ENCODE results near the genes EXOC4 and AGBL3.

DNA sequence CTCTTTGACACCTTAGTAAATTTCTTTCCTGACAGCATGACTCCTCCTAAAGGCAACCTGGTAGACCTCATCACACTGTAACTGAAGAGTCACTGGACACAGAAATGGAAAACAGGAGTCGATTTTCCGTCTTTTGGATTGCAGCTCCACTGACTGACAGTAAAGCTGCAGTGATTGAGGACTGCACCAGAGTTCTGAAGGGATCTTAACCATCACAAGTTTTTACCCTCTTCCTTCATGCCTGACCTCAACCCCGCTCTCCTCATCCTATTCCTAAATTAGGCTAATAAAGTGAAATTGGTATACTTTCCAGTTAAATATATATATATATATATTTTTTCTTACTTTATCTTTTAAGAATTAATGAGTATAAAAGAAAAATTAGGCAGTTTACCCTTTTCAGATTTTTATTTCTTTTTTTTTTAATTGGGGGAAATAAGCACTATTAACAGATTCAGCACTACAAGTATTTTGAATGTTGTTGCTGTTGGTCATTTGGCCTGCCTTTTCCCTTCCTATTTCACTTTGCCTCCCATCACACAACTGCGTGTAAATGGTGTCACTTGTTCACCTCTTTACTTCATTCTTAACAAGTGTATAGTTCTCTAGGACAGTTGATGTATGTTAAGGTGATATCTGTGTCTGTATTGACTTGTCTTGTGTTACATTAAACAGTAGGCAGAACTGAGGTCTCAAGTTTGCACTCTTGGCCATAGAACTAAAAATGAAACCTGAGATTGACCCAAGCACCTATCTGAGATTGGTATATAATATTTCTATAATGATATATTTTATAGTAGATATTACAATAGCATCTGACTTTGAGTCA lies 68.6 kb downstream of the PODXL start:
- RAMPAGE, long total RNA = no peak
- RRBS = no CpG with 5 or more reads among the region's 4 CpGs
PRO-cap:
- standard = no peak
- CoPRO, capped RNA only, 2 experiments = no peak in any of the 2 experiments
- CoPRO, capped and uncapped RNA, 2 experiments = no peak in any of the 2 experiments
- CoPRO, uncapped RNA only, 2 experiments = peak in 2 of 2 experiments; most common plus-strand start position 80 of the sequence (in 1)
CAGE:
- cytosol, long polyA plus RNA = no peak
- long polyA plus RNA = no peak
- nucleolus, long total RNA = no peak
- nucleus, long polyA plus RNA = no peak

DNA sequence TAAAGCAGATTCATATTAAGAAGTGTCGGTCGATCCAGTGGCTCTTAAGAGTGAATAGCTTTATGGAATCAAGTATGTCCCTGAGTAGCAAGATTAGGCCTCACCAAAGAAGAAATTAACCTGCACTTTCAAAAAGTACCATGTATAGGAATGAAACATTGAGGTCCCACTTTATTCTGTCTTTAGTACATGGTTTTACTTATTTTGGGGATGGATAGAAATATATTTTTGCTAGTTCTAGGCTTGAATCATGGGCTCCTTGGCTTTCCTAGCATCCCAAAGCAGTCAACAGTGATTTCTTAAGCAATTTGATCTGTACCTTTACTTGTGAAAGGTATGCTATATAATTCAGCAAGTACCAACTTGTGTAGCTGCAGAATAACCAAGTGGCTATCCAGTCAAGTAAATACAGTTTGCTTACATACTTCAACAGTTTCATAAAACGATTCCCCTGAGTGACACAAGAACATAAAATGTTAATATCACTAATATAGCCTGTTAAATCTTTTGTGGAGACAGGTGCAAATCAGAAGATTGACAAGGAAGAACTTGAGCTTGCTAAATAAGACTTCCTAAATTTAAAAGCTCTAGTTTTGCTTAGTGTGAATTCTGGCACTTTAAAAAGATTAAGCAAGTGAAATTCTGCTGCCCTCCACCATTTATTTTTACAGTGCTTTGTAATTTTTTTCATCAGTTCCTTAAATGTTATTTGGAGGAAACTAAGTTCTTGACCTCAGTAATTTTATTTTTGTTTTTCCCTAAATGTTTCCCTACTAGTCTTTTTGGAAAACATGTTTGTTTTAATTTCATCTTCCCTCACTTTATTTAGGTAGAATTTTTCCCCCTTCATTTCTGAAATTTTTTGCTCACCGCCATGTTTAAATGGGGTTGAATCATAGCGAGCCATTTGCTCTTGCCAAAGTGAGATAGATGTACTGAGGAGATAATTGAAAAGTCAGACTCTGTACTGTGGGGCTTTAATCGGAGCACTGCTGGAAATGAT lies 67.1 kb downstream of the PODXL start:
- RAMPAGE, long total RNA = no peak
- RRBS = no CpG with 5 or more reads among the region's 6 CpGs
PRO-cap:
- standard = no peak
- CoPRO, capped RNA only, 2 experiments = no peak in any of the 2 experiments
- CoPRO, capped and uncapped RNA, 2 experiments = no peak in any of the 2 experiments
- CoPRO, uncapped RNA only, 2 experiments = peak in 2 of 2 experiments; most common plus-strand start position 291 of the sequence (in 1)
CAGE:
- cytosol, long polyA plus RNA = no peak
- long polyA plus RNA = no peak
- nucleolus, long total RNA = no peak
- nucleus, long polyA plus RNA = no peak

DNA sequence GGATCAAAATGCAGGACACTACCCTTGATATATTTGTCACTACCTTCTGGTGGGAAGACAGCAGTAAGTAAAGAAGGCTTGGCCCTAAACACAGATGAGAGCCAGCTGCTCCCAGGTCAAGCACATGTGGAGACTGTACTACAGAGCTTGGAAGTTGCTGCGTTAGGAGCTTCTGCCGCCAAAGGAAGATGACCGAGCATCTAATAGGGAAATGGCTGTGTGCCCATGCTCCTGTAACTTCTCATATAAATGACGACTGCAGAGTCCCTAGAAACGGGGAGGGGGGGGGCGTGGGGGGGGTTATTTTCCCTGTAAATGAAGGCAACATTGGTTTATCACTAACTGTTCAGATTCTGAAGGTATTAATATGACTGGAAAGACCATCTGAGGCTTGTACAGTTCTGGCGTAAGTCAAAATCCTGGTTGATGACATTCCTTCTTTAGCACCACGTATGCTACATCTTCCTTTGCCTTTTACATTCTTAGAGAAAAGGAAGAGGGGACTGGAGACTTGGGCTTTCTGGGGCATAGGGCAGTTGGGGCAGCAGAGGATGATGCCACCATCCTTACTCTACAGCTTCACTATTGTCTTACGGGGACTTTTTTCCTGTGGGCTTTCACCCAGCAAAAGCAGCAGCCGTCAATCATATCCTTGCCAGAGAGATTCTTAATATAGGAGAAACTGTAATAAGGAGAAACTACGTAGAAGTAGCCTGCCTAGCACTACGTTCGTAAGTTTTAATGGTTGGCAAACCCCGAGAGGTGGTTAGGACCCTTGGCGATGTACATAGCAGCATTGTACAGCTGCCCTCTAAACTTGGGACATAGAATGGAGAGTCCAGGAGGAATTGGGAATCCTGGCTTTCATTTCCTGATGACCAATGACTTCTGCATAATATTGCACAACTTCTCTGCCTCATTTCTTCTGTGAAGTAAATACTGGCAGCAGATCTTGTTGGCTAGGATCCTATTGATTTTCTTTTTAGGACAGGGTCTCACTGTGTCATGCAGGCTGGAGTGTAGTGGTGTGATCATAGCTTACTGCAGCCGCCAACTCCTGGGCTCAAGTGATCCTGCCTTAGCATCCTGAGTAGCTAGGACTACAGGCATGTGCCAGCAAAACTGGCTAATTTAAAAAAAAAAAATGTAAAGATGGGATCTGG lies 58.5 kb downstream of the PODXL start:
- RAMPAGE, long total RNA = no peak
- RRBS = no CpG with 5 or more reads among the region's 16 CpGs
PRO-cap:
- standard = no peak
- CoPRO, capped RNA only, 2 experiments = no peak in any of the 2 experiments
- CoPRO, capped and uncapped RNA, 2 experiments = no peak in any of the 2 experiments
- CoPRO, uncapped RNA only, 2 experiments = peak in 2 of 2 experiments; most common plus-strand start position 32 of the sequence (in 1); most common minus-strand start position 245 of the sequence (in 1)
CAGE:
- cytosol, long polyA plus RNA = no peak
- long polyA plus RNA = no peak
- nucleolus, long total RNA = no peak
- nucleus, long polyA plus RNA = no peak

DNA sequence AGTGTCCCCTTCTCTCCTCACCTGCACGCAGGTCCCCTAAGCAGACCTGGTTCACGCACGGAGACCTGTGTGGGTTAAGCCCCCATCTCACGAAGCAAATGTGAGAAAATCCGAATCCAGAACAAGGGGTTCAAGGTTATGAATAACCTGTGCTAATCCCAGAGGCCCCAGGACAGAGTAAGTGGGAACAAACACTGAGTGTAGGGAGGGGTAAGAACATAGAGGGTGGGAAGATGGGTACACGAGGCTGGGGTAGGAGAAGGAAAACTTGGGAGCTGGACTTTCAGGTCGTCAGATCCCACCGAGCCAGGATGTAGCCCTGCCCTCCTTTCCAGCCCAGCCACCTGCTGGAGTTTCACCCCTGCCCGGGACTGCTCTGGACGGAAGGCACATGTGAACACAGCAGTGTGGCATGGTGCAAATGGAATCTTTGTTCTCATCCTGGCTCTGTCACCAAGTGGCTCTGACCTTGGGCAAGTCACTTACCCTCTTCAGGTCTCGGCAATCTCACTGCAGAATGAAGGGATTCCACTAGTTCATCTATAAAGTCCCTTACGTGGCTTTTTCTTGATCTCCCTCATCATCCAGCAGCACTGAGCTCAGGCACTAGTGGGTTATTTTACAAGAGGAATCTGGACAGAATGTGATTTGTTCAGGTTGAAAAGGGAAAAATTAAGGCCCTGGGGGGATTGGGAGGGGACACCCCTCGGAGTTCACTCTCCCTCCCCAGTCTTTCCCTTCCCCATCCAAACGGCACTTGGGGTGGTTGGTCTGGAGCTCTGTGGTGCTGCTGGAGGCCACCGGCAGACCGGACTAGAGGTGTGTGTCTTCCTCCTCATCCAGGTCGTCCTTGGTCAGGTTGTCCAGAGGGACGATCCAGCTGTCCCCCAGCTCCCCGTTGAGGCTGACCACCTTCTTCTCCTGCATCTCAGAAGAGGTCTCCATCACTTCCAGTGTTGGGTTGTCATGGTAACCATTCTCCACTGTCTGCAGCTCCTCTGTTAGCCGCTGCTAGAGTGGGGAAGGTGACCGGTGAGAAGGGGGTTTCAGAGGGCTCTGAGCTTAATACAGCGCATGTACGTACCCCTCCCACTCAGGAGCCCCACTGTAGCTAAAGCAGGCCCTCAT lies 52.6 kb downstream of the PODXL start:
- RAMPAGE, long total RNA = no peak
- RRBS = no CpG with 5 or more reads among the region's 23 CpGs
PRO-cap:
- standard = no peak
- CoPRO, capped RNA only, 2 experiments = no peak in any of the 2 experiments
- CoPRO, capped and uncapped RNA, 2 experiments = peak in 2 of 2 experiments; most common plus-strand start position 489 of the sequence (in 1); most common minus-strand start position 493 of the sequence (in 1)
- CoPRO, uncapped RNA only, 2 experiments = peak in 2 of 2 experiments; most common plus-strand start position 85 of the sequence (in 1)
CAGE:
- cytosol, long polyA plus RNA = no peak
- long polyA plus RNA = no peak
- nucleolus, long total RNA = no peak
- nucleus, long polyA plus RNA = no peak

- RAMPAGE, long total RNA = no peak
- RRBS = no CpG with 5 or more reads among the region's 9 CpGs
PRO-cap:
- standard = no peak
- CoPRO, capped RNA only, 2 experiments = no peak in any of the 2 experiments
- CoPRO, capped and uncapped RNA, 2 experiments = no peak in any of the 2 experiments
- CoPRO, uncapped RNA only, 2 experiments = no peak in any of the 2 experiments
CAGE:
- cytosol, long polyA plus RNA = no peak
- long polyA plus RNA = no peak
- nucleolus, long total RNA = no peak
- nucleus, long polyA plus RNA = no peak
These were observed 157.7 kb upstream of the PLXNA4 start for GRCh38 chr7:132734069-132734325.

DNA sequence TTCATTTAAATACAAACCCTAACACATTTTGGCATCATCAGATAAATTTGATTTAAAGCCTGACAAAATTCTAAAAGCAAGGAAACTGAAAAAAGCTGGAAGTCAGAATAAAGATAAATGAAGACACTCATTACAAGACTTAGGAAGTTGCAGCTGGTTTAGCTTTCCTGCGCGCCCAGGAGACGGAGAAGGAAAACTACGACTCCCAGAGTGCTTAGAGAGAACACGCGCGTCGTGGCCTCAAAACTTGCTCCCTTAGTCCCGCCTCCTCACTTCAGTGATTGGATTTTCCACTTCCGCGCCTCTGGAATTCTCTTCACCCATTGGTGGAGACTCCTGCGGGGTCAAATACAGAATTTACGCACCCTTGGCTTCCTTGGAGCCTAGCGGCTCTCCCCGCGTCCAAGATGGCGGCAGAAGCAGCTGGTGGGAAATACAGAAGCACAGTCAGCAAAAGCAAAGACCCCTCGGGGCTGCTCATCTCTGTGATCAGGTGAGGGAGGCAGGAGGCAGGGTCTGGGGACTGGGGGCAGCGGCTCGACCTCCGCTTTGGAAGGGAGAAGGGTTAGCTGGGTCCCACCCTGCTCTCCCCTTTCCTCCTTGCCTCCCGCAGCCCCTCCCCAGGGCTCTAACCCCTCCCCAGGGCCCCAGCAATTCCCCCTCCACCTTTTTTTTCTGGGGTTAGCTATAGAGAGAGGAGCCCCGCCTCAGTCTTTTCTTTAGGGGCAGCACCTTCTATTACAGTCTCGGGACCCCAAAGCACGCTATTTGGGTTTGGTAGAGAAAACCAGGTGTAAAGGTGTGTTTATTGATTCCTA lies at the start of gene EXOC4:
EXOC4 (plus strand) TSS at position 384 of the 818 bp plus-strand sequence.
- RAMPAGE, long total RNA = start-site peak on the plus strand centred at position 398 of the sequence, 26 bp wide, 1,379 and 1,194 reads in 2 replicates
- RRBS = no CpG with 5 or more reads among the region's 25 CpGs
PRO-cap:
- standard = bidirectional peak, plus-strand start at position 405 of the sequence, minus-strand start at position 191 of the sequence; bidirectional peak, plus-strand start at position 674 of the sequence, minus-strand start at position 630 of the sequence
- CoPRO, capped RNA only, 2 experiments = peak in 2 of 2 experiments; most common plus-strand start position 379 of the sequence (in 2); most common minus-strand start position 200 of the sequence (in 2)
- CoPRO, capped and uncapped RNA, 2 experiments = peak in 2 of 2 experiments; most common plus-strand start position 384 of the sequence (in 1); most common minus-strand start position 187 of the sequence (in 2)
- CoPRO, uncapped RNA only, 2 experiments = peak in 2 of 2 experiments; most common plus-strand start position 399 of the sequence (in 2); most common minus-strand start position 96 of the sequence (in 1)
CAGE:
- cytosol, long polyA plus RNA = start-site peak on the plus strand centred at position 395 of the sequence, 22 bp wide, 515 and 334 reads in 2 replicates
- long polyA plus RNA = start-site peak on the plus strand centred at position 404 of the sequence, 14 bp wide, 118 and 109 reads in 2 replicates
- nucleolus, long total RNA = no peak
- nucleus, long polyA plus RNA = start-site peak on the plus strand centred at position 399 of the sequence, 14 bp wide, 142 and 121 reads in 2 replicates

GRCh38 chr7:133657536-133658113 lies 404.7 kb downstream of the EXOC4 start:
- RAMPAGE, long total RNA = no peak
- RRBS = no CpG with 5 or more reads among the region's 3 CpGs
PRO-cap:
- standard = no peak
- CoPRO, capped RNA only, 2 experiments = no peak in any of the 2 experiments
- CoPRO, capped and uncapped RNA, 2 experiments = no peak in any of the 2 experiments
- CoPRO, uncapped RNA only, 2 experiments = no peak in any of the 2 experiments
CAGE:
- cytosol, long polyA plus RNA = no peak
- long polyA plus RNA = no peak
- nucleolus, long total RNA = no peak
- nucleus, long polyA plus RNA = no peak

DNA sequence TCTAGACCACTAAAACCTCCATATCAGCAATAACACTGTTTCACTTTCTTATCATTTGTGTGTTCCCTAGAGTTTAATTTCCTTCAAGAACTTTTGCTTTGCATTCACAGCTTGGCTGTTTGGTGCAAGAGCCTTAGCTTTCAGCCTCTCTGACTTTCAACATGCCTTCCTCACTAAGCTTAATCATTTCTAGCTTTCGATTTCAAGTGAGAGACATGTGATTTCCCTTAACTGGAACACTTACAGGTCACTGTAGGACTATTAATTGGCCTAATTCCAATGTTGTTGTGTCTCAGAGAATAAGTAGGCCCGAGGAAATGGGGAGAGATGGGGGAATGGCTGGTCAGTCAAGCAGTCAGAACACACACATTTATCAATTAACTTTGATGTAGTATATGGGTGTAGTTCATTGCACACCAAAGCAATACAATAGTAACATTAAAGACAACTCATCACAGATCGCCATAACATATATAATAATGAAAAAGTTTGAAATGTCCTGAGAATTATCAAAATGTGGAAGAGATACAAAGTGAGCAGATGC lies 10.6 kb upstream of the BPGM start:
- RAMPAGE, long total RNA = no peak
- RRBS = no CpG with 5 or more reads among the region's 3 CpGs
PRO-cap:
- standard = no peak
- CoPRO, capped RNA only, 2 experiments = no peak in any of the 2 experiments
- CoPRO, capped and uncapped RNA, 2 experiments = no peak in any of the 2 experiments
- CoPRO, uncapped RNA only, 2 experiments = no peak in any of the 2 experiments
CAGE:
- cytosol, long polyA plus RNA = no peak
- long polyA plus RNA = no peak
- nucleolus, long total RNA = no peak
- nucleus, long polyA plus RNA = no peak

GRCh38 chr7:134645537-134645797 lies 1.2 kb upstream of the BPGM start:
- RAMPAGE, long total RNA = no peak
- RRBS = no CpG with 5 or more reads among the region's 4 CpGs
PRO-cap:
- standard = no peak
- CoPRO, capped RNA only, 2 experiments = no peak in any of the 2 experiments
- CoPRO, capped and uncapped RNA, 2 experiments = no peak in any of the 2 experiments
- CoPRO, uncapped RNA only, 2 experiments = no peak in any of the 2 experiments
CAGE:
- cytosol, long polyA plus RNA = no peak
- long polyA plus RNA = no peak
- nucleolus, long total RNA = no peak
- nucleus, long polyA plus RNA = no peak

GRCh38 chr7:134782547-134782817 lies 3.0 kb downstream of the CALD1 start:
- RAMPAGE, long total RNA = no peak
- RRBS = no CpG with 5 or more reads among the region's 4 CpGs
PRO-cap:
- standard = no peak
- CoPRO, capped RNA only, 2 experiments = no peak in any of the 2 experiments
- CoPRO, capped and uncapped RNA, 2 experiments = no peak in any of the 2 experiments
- CoPRO, uncapped RNA only, 2 experiments = no peak in any of the 2 experiments
CAGE:
- cytosol, long polyA plus RNA = no peak
- long polyA plus RNA = no peak
- nucleolus, long total RNA = no peak
- nucleus, long polyA plus RNA = no peak

DNA sequence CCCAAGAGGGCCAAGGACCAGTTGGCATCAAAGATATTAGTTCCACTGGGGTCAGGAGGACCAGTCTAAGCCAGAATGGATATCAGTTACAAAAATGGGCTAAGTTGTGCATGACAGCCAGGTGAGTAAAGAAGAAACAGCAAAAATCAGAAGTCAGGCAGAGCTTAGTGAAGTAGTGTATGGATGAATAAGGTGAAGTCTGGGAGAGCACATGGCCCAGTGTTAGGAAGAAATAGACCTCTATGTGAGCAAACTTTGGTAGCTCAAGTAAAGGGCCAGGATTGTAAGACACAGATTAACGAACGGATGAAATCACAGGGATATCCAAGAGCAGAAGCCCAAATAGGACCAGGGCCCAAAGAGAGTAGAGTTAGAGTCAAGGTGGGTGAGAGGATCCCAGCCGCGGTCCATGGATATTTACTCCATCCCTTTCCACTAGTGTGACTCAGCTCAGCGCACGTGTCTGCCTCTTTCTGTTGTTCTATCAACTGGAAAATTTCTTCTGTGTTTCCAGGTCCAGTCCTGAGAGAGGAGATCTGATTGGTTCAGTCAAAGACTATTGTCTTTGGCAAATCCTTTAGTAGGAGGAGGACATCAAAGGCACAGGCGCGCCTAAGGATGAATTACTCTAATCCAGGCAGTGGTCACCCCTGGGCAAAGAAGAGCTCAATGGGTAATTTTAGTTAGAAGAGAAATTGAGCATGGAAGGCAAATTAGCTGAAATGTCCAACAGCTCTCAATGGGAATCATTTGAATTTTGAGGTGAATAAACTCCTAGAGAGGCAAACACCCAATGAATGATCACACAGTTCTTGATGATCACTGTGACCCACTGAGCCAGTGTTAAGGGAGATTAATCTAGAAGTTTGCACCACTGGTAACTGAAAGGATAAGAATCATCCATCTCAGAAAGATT lies 5.2 kb downstream of the CALD1 start:
- RAMPAGE, long total RNA = no peak
- RRBS = no CpG with 5 or more reads among the region's 8 CpGs
PRO-cap:
- standard = no peak
- CoPRO, capped RNA only, 2 experiments = no peak in any of the 2 experiments
- CoPRO, capped and uncapped RNA, 2 experiments = no peak in any of the 2 experiments
- CoPRO, uncapped RNA only, 2 experiments = no peak in any of the 2 experiments
CAGE:
- cytosol, long polyA plus RNA = no peak
- long polyA plus RNA = no peak
- nucleolus, long total RNA = no peak
- nucleus, long polyA plus RNA = no peak

DNA sequence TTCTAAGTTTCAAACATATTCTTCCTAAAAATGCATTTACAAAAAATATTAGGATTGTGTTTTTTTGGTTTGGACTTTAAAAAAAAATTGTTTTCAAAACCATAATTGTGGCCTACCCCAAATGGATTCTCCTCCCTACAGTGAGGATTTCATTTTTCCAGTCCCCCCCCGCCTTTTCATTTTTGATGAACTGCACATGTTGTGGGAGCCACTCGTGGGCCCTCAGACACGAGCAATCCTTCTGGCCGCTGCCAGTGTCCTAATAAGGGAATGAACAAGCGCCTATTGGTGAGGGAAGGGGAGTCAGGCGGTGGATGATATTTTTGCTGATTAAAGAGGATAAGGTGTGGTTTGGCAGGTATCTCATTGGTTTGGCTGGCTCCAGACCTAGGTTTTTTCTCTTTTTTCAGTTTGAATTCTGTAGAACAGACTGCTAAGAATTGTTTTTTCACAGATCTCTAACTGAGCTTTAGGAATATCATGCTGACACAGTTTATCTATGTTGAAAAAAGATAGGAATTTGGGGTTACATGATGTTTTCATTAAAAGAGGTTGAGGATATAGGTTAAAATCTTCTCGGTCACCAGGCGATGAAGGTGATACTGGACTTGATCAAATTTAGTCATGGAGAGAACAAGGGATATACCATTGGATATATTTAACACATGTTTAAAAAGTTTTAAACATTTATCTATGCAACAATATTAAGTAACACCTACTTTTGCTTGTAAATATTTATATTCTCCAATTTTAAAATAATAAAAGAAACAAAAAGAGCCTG lies 78.5 kb upstream of the AGBL3 start:
- RAMPAGE, long total RNA = no peak
- RRBS = no CpG with 5 or more reads among the region's 8 CpGs
PRO-cap:
- standard = no peak
- CoPRO, capped RNA only, 2 experiments = no peak in any of the 2 experiments
- CoPRO, capped and uncapped RNA, 2 experiments = no peak in any of the 2 experiments
- CoPRO, uncapped RNA only, 2 experiments = no peak in any of the 2 experiments
CAGE:
- cytosol, long polyA plus RNA = no peak
- long polyA plus RNA = no peak
- nucleolus, long total RNA = no peak
- nucleus, long polyA plus RNA = no peak

- RAMPAGE, long total RNA = start-site peak on the plus strand at chr7:134986515-134986548, 21 and 25 reads in 2 replicates
- RRBS = 2% methylated on average over 24 of the region's 74 CpGs
PRO-cap:
- standard = bidirectional peak, plus-strand start at chr7:134986508, minus-strand start at chr7:134986404; bidirectional peak, plus-strand start at chr7:134986770, minus-strand start at chr7:134986793
- CoPRO, capped RNA only, 2 experiments = peak in 2 of 2 experiments; most common plus-strand start chr7:134986531 (in 2); most common minus-strand start chr7:134986391 (in 2)
- CoPRO, capped and uncapped RNA, 2 experiments = peak in 2 of 2 experiments; most common plus-strand start chr7:134986534 (in 2); most common minus-strand start chr7:134986379 (in 1)
- CoPRO, uncapped RNA only, 2 experiments = peak in 2 of 2 experiments; most common plus-strand start chr7:134986574 (in 1); most common minus-strand start chr7:134986793 (in 2)
CAGE:
- cytosol, long polyA plus RNA = no peak
- long polyA plus RNA = no peak
- nucleolus, long total RNA = no peak
- nucleus, long polyA plus RNA = start-site peak on the minus strand at chr7:134986686-134986718, 8 and 9 reads in 2 replicates
These were observed at the start of gene AGBL3 for GRCh38 chr7:134986301-134987460. TSS of gene AGBL3 (plus strand) at chr7:134986508.

DNA sequence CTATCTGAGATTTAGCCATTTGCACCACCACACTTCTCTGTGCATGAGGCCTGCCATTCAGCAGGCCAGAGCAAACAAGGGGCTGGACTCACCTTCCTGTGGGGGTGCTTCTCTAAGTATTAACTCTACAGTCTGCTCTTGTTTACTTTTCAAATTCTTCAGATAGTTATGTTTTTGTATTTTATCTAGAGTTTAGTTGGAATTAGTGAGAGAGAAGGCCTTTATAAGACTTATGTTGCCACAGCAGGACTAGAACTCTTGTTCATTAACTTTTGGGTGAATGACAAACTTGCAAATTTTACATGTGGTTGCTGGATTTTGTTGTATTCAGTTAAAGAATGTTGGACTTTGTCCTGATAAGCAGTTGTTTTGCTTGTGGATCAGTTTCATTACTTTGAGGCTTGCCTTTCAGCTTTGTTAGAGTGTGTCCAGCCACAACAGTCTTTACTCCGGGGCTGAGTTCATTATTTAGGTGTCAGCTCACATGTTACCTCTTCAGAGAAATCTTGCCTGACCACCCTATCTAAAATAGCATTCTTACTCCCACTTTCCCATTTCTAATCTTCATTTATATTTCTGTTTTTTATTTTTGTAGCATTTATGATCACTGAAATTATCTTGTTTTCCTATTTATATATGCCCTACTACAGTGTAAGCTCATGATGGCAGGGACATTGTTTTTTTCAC lies 5.7 kb downstream of the AGBL3 start:
- RAMPAGE, long total RNA = no peak
- RRBS = no CpG with 5 or more reads among the region's 1 CpG
PRO-cap:
- standard = no peak
- CoPRO, capped RNA only, 2 experiments = no peak in any of the 2 experiments
- CoPRO, capped and uncapped RNA, 2 experiments = no peak in any of the 2 experiments
- CoPRO, uncapped RNA only, 2 experiments = peak in 1 of 2 experiments; most common plus-strand start position 122 of the sequence (in 1)
CAGE:
- cytosol, long polyA plus RNA = no peak
- long polyA plus RNA = no peak
- nucleolus, long total RNA = no peak
- nucleus, long polyA plus RNA = no peak

GRCh38 chr7:135160033-135160806 lies 10.3 kb downstream of the CYREN start:
- RAMPAGE, long total RNA = no peak
- RRBS = no CpG with 5 or more reads among the region's 5 CpGs
PRO-cap:
- standard = no peak
- CoPRO, capped RNA only, 2 experiments = no peak in any of the 2 experiments
- CoPRO, capped and uncapped RNA, 2 experiments = no peak in any of the 2 experiments
- CoPRO, uncapped RNA only, 2 experiments = peak in 1 of 2 experiments; most common minus-strand start chr7:135160504 (in 1)
CAGE:
- cytosol, long polyA plus RNA = no peak
- long polyA plus RNA = no peak
- nucleolus, long total RNA = no peak
- nucleus, long polyA plus RNA = no peak

- RAMPAGE, long total RNA = no peak
- RRBS = no CpG with 5 or more reads among the region's 7 CpGs
PRO-cap:
- standard = no peak
- CoPRO, capped RNA only, 2 experiments = no peak in any of the 2 experiments
- CoPRO, capped and uncapped RNA, 2 experiments = no peak in any of the 2 experiments
- CoPRO, uncapped RNA only, 2 experiments = no peak in any of the 2 experiments
CAGE:
- cytosol, long polyA plus RNA = no peak
- long polyA plus RNA = no peak
- nucleolus, long total RNA = no peak
- nucleus, long polyA plus RNA = no peak
These were observed 58.0 kb downstream of the STRA8 start for GRCh38 chr7:135291728-135292038.

DNA sequence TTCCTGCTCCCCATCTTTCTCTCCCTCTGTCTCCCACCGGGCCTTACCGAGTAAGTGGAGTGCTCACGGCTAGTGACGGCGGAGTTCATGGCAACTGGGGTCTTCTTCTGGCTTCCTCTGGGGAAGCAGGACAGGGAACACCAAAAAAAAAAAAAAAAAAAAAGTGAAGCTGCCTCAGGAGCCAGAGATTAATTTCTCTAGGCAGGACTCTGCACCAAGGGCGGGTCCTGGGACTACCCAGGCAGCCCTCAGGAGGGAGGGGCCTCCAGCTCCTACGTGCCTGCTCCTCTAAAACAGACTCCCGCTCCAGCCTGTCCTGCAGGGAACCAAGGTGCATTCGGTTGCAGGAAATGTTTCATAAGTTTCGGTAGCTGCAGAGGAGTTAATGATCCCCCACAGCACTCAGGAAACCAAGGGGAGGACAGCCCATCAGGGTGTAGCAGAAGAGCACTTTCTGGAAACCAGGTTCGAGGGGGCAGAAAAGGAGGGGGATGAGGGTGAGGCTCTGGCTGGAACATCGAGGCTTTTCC lies 84.0 kb downstream of the STRA8 start:
- RAMPAGE, long total RNA = no peak
- RRBS = no CpG with 5 or more reads among the region's 12 CpGs
PRO-cap:
- standard = no peak
- CoPRO, capped RNA only, 2 experiments = no peak in any of the 2 experiments
- CoPRO, capped and uncapped RNA, 2 experiments = no peak in any of the 2 experiments
- CoPRO, uncapped RNA only, 2 experiments = no peak in any of the 2 experiments
CAGE:
- cytosol, long polyA plus RNA = no peak
- long polyA plus RNA = no peak
- nucleolus, long total RNA = no peak
- nucleus, long polyA plus RNA = no peak

Measured in K562 (cell line).